Transverse colon (tissue), 4 donors: ENCODE results near the genes UBAP2, CNTFR and RUSC2.

DNA sequence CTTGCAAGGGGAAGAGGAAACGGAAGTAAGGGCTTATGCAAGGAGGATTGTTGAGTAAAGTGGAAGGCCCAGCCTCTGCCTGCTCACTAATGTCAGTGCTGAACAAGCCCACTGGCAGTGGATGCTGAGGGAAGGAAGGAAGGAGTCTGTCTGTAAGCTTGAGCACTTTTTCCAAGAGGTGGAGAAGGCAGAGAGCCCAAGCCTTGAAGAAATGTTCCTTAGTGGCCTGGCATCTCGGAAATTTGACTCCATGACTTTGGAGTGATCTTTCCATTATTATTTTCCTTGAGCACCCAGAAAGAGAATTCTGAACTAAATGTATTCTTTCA lies 35.6 kb upstream of the PRSS3 start:
- PRO-cap, result no peak
- RAMPAGE, long total RNA, 4 experiments, result no peak in any of the 4 experiments

DNA sequence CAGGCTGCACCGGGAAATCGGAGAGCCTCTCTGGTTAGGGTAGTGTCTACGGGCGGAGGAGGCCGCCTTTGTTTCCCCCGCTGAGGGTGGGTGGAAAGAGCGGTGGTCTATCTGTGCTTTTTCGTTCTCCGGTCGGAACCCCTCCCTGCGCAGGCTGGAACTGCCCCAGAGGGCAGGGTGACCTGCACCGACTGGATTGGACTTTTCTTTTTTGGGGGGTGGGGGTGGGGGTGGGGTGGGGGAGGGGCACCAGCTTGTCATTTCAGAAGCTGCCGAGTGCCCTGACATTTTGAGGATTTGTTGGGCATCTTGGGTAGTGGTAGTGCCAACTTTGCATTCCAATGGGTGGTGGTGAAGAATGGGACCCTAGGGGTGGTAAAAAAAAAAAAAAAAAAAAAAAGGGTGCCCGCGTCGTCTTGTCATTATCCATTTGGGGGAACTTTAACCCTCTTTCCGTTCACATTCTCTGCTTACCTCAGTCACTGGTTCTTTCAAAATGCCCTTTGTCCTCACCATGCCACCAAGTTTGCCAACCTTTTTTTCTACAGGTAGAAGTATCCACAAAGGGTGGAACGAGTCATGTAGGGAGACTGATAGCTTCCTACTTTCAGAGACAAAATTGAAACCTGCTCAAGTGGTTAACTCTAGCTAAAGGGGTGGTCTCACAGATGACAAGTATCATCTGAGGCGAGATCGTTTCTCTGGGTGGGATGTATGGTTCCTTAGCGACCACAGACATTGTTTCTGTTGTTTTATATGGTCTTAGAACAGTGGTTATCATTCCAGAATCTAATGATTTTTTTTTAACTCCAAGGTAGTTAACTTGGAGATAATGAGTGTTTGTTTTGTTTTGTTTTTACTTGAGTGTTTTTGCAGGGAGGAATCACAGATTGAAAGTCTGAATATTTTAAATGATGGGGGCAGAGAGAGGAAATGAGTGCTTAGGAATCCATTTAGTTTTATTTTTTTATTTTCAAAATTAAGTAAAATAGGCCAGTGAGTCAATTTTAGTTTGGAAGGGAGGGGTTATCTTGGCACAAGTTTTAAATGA lies 1.5 kb downstream of the UBE2R2 start:
- PRO-cap, result bidirectional peak, plus-strand start at position 42 of the sequence, minus-strand start outside the sequence; unidirectional peak, minus-strand start at position 193 of the sequence; bidirectional peak, plus-strand start at position 557 of the sequence, minus-strand start at position 498 of the sequence
- RAMPAGE, long total RNA, 4 experiments, result start-site peak on the plus strand in 2 of 4 experiments, centred at positions 343 to 775 of the sequence, 5 to 10 reads per replicate

DNA sequence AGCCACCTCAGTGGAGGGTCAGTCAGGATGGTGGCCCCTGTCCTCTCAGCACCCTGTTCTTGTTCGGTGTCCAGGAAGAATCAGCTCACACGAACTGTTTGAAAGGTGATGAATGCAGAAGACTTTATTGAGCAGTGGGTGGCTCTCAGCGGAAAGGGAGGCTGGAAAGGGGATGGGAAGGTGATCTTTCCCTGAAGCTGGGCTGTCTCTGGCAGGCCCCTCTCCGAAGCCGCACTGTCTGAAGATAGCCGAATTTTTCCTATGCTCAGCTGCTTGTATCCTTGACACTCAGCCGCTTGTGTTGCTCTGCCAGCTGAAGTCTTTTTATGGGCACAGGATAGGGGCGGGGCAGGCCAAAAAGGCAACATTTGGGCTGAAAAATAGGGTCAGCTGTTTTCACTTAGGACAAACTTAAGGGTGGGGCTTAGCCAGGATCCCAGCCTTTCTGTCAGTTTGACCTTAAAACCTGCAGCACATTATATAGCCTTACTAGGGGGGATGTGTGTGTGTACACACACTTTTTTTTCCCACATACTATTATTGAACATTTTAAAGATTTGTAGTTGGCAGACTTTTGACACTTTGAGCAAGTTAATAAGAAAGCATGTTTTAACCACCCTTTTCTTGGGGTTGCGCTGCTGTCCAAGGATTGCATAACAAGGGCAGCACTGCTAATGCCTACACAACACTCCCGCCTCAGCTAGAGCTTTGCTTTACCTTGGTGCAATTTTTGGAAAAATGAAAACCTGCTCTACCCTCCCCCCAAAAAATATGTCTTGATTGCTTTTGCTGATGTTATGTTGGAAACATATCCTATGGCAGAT lies 51.2 kb downstream of the UBE2R2 start:
- PRO-cap, result no peak
- RAMPAGE, long total RNA, 4 experiments, result no peak in any of the 4 experiments

- PRO-cap, result no peak
- RAMPAGE, long total RNA, 4 experiments, result no peak in any of the 4 experiments
Observed at GRCh38 chr9:33922075-33922462, 105.1 kb downstream of the UBE2R2 start.

- PRO-cap, result bidirectional peak, plus-strand start at chr9:34049003, minus-strand start at chr9:34048885; bidirectional peak, plus-strand start at chr9:34049597, minus-strand start at chr9:34049418
- RAMPAGE, long total RNA, 4 experiments, result start-site peak on the minus strand in 2 of 4 experiments, at chr9:34048878-34049277 at its widest, 14 to 229 reads per replicate
Observed at GRCh38 chr9:34048797-34049704, at the start of gene UBAP2. TSS of gene UBAP2 (minus strand) at chr9:34048887.

GRCh38 chr9:34098079-34098697 lies 28.3 kb downstream of the DCAF12 start:
- PRO-cap, result no peak
- RAMPAGE, long total RNA, 4 experiments, result no peak in any of the 4 experiments

GRCh38 chr9:34256880-34257592 lies 72.0 kb downstream of the KIF24 start:
- PRO-cap, result no peak
- RAMPAGE, long total RNA, 4 experiments, result no peak in any of the 4 experiments

GRCh38 chr9:34571196-34571584 lies 18.3 kb downstream of the CNTFR start:
- PRO-cap, result no peak
- RAMPAGE, long total RNA, 4 experiments, result no peak in any of the 4 experiments

GRCh38 chr9:34589535-34590001 lies at the start of gene CNTFR:
TSS of gene CNTFR (minus strand) at chr9:34589724.
- PRO-cap, result bidirectional peak, plus-strand start at chr9:34589861, minus-strand start at chr9:34589722
- RAMPAGE, long total RNA, 4 experiments, result no peak in any of the 4 experiments

- PRO-cap, result no peak
- RAMPAGE, long total RNA, 4 experiments, result start-site peak on the minus strand in 2 of 4 experiments, at chr9:34634942-34635702 at its widest, 7 to 20 reads per replicate
Observed at GRCh38 chr9:34634657-34635867, 2.5 kb downstream of the SIGMAR1 start.

GRCh38 chr9:35054172-35054847 lies 12.3 kb downstream of the C9orf131 start:
- PRO-cap, result no peak
- RAMPAGE, long total RNA, 4 experiments, result no peak in any of the 4 experiments

DNA sequence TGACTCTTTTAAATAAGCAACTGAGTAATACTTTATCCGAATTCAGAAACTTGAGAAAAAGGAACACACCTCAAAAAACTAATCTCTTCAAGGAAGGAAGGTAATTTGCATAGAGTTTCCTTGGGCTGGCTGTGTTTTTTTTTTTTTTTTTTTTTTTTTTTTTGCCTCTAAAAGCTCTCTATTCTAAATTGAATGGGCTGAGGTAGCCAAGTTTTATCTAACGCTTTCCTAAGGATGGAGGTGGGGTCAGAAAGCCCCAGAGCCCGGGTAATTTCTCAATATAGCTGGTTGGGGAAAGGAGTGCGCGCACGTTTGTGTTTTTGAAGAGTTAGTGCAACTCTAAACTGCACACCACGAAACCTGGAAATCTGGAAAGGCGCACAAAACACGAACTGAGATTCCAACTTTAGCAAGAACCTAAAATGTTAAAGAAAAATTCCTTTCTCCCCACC lies 1.2 kb downstream of the VCP start:
- PRO-cap, result no peak
- RAMPAGE, long total RNA, 4 experiments, result no peak in any of the 4 experiments

DNA sequence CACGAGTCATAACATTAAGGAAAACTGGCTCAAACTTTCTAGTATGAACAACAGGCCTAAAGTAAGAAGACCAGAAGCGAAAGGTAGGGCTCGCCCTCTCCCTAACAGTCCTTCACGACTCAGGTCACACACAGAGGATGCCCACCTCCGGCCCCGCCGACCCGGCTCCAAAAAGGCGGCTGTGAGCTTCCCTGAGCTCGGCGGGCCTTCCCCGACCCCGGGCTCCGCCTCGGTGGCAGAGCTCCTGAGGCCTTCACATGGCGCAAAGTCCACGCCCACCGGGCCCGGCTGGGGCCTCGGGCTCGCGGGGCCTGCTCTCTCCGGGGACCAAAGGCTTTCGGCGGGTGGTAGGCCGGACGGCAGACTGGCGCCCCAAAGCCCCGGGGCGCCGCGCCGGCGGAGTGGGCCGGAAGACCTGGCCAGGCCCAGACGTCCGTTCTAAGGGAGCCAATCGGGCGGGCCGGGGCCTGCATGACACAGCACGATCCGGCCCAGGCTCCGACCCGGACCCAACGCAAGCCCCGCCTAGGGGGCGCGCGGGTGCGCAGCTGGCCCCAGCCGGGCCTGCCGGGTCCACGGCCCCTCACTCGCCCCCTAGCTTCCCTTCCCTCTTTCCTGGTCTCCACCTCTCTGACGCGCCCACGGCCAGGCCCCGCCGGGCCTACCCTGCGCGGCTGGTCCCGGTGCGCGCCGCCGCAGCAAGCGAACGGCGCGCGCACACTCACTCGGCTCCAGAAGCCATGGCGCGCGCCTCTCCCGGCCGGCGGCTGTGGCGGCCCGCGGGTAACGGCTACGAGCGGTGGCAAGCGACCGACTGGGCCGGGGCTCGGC lies 598 bp downstream of the VCP start:
- PRO-cap, result bidirectional peak, plus-strand start at position 450 of the sequence, minus-strand start at position 392 of the sequence
- RAMPAGE, long total RNA, 4 experiments, result no peak in any of the 4 experiments

DNA sequence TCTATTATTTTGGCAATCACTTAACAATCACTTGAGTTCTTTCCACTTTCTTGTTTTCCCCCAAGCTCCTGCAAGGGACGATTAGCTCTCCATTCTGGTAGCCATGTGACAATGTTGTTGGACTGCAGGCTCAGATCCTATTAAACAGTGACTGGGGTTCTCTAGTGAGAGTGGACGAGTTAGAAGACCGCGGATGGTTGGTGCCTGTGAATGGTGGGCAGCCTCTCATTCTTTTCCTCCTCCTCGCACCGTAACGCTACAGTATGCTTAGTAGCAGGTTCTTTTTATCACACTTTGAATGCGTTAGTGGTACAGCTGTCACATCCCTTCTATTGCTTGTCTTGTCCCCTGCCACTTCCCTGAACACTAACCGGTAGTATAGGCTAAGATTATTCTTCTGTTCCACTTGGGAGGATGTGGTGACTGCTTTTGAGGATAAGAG lies 636 bp downstream of the UNC13B start:
- PRO-cap, result no peak
- RAMPAGE, long total RNA, 4 experiments, result no peak in any of the 4 experiments

DNA sequence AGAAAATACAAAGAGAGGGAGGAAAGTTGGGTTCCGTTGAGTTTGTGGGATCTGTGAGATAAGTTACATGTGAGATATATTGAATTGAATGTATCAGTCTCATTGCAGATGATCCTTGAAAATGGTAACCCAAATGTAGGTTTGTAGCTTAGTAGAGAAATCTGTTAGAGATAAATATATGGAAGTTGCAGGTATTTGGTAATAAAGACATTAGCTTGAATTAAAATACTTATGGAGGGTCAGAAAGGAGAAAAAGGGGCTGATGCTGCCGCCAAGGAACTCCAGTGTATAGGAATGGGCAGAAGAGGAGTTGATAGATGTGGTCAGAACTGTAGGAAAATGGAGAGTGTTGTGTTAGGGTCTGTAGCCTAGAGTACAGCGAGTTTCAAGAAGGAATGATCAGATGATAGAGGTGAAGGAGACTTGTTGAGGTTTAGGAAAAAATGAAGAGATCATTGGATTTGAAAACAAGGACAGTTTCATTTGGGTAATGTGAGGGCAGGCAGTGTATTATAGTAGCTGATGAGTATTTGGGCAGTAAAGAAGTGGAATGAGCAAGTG lies 13.4 kb downstream of the UNC13B start:
- PRO-cap, result no peak
- RAMPAGE, long total RNA, 4 experiments, result start-site peak on the plus strand in 1 of 4 experiments, centred at position 318 of the sequence, 24 reads per replicate

GRCh38 chr9:35270073-35270279 lies 108.2 kb downstream of the UNC13B start:
- PRO-cap, result no peak
- RAMPAGE, long total RNA, 4 experiments, result no peak in any of the 4 experiments

DNA sequence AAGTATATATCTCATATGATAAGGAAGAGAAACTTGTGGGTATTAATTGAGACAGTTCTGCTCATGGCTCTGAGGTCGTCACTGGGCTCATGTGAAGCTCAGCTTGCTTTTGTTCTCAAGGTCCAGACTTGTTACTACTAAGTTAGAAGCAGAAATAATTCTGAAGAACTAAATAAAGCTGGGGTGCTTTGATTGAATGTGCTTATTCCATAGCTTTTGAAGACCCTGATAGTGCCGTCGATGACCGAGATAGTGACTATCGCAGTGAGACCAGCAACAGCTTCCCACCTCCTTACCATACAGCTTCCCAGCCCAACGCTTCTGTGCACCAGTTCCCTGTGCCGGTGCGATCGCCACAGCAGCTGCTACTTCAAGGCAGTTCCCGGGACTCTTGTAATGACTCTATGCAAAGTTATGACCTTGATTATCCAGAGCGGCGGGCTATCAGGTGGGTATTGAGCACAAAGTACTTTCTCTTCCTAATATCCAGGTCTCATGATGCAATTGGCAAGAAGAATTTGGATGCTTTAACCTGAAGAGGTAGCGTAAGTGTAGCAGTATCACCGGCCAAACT lies 133.8 kb downstream of the UNC13B start:
- PRO-cap, result no peak
- RAMPAGE, long total RNA, 4 experiments, result no peak in any of the 4 experiments

- PRO-cap, result unidirectional peak, plus-strand start at chr9:35489688; bidirectional peak, plus-strand start at chr9:35490111, minus-strand start at chr9:35489924
- RAMPAGE, long total RNA, 4 experiments, result start-site peak on the plus strand in 2 of 4 experiments, at chr9:35489746-35490108 at its widest, 5 reads per replicate
Observed at GRCh38 chr9:35489326-35490427, at the start of gene RUSC2. TSS of gene RUSC2 (plus strand) at chr9:35490111.

- PRO-cap, result no peak
- RAMPAGE, long total RNA, 4 experiments, result no peak in any of the 4 experiments
Observed at GRCh38 chr9:35635928-35636578, 14.7 kb downstream of the SIT1 start.

GRCh38 chr9:35661689-35662360 lies 3.2 kb downstream of the ARHGEF39 start:
- PRO-cap, result no peak
- RAMPAGE, long total RNA, 4 experiments, result no peak in any of the 4 experiments